ENCODE measurements around a stretch of chr4.

GRCh38 chr4:120066046-120066703 is 473 bp downstream of the MAD2L1 start:
- PRO-cap, result no peak
- RRBS, result no CpG with 5 or more reads among the region's 32 CpGs

DNA sequence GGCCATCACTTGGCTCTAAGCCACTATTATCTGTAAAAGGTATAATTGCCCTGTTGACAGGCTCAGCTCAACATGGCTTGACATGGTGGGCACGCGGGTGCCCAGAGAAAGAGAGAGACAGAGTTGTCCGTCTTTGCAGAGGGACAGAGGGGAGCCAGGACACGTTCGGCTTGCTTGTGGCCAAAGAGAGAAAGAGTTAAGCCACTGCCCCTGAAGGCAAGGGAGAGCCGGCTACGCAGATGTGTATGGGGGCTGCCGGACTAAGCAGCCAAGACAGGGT is 200.7 kb downstream of the PRDM5 start:
- PRO-cap, result no peak
- RRBS, result no CpG with 5 or more reads among the region's 8 CpGs

DNA sequence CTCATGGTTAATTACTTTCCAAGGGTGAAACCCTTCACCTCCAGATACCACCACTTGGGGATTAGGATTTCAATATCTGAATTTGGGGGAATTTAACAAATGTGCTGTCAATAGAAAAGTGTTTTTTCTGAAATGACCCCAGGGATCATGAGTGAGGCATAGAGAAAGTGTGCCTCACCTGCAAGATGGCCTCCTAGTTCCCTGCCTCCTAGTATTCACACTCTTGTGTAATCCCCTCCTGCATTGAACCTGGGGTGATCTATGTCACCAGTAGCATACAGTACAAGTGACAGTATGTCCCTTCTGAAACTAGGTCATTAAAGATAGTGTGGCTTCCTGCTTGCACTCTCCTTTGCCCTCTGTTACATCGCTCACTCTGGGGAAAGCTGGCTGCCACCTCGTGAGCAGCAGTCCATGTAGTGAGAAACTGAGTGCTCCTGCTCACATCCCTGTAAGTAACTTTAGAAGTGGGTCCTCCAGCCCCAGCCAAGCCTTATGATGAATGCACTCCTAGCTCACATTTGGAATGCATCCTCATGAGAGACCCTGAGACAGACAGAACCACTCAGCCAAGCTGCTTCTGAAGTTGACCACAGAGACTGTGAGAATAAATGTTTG is 89.7 kb upstream of the TNIP3 start:
- PRO-cap, result no peak
- RRBS, result no CpG with 5 or more reads among the region's 2 CpGs

GRCh38 chr4:121381292-121381642 is 449 bp upstream of the QRFPR start:
- PRO-cap, result no peak
- RRBS, result no CpG with 5 or more reads among the region's 4 CpGs

DNA sequence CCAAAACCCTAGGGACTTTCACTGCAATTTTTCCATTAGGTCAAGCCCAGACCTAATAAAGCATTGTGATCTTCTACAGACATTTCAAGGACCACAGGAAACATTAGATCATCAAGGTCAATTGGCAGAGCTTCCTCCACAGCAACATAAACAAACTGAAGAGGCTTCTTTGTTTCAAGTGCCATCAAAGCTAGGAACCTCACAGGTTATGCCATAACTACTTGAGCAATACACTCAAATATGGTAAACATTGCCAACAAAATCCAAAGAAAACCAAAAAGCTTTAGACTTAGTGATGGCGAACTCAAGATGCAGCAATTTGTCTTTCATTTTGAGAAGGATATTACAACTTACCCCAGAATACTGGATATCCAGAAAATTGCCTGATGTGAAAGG is 144.8 kb downstream of the ANXA5 start:
- PRO-cap, result no peak
- RRBS, result no CpG with 5 or more reads among the region's 1 CpG

GRCh38 chr4:121697568-121698097 is 853 bp upstream of the ANXA5 start:
- PRO-cap, result no peak
- RRBS, result 92% methylated on average over 2 of the region's 11 CpGs

DNA sequence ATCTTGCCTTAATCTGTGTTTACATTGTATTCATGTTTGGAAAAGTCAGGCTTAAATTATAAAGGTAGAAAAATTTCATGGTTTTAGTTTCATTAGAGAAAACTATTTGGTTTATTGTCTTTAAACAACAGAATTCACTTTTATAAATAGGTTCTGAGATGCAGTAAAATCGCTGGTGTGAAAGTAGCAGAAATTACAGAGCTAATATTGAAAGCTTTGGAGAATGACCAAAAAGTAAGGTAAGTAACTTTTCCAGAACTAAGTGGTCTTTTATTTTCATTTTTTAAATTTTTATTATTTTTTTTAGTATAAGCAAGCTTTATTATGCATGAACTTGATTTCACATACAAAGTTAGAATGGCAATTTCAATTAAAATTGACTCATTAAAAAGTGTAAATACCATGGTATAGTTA is 10.3 kb downstream of the EXOSC9 start:
- PRO-cap, result no peak
- RRBS, result no CpG with 5 or more reads among the region's 1 CpG

- PRO-cap, result no peak
- RRBS, result no CpG with 5 or more reads among the region's 4 CpGs
Measured at GRCh38 chr4:122155586-122156277, 3.6 kb downstream of the BLTP1 start.

- PRO-cap, result no peak
- RRBS, result no CpG with 5 or more reads among the region's 2 CpGs
Measured at GRCh38 chr4:122307915-122308382, 70.9 kb upstream of the ADAD1 start.

DNA sequence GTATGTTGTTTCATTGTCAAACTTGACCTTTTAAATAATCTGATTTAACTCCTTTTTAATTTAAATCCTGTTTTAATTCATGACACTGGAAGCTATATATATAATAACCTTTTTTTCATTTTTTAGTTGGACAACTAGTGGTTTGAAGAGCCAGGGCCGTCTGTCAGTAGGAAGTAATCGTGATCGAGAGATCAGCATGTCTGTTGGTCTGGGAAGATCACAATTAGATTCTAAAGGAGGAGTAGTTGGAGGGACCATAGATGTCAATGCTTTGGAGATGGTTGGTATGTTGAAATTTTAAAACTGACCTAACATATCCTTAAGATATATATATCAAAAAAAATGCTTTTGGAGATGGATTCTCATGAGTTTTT is 29.8 kb upstream of the ADAD1 start:
- PRO-cap, result no peak
- RRBS, result no CpG with 5 or more reads among the region's 3 CpGs

DNA sequence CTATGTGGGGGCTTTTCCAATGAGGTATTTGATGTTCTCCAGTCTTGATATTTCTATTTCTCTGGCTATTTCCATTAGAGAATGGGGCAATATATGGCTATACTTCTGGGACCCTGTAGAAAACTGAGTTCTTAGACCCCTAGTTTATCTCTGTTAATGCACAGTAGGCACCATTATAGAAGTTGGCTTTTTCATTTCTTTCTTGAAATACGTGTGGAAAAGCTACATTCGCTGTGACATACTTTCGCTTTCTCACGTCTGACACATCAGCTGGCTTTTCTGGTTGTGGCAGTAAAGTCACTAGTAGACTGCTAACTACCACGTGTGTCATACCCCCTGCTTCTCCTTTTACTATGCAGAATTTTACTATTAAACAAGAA is 1.9 kb upstream of the IL2 start:
- PRO-cap, result no peak
- RRBS, result no CpG with 5 or more reads among the region's 5 CpGs

- PRO-cap, result no peak
- RRBS, result no CpG with 5 or more reads among the region's 2 CpGs
Measured at GRCh38 chr4:122783777-122784344, 42.8 kb upstream of the FGF2 start.

- PRO-cap, result no peak
- RRBS, result no CpG with 5 or more reads among the region's 5 CpGs
Measured at GRCh38 chr4:123338538-123338962, 58.0 kb upstream of the SPRY1 start.

DNA sequence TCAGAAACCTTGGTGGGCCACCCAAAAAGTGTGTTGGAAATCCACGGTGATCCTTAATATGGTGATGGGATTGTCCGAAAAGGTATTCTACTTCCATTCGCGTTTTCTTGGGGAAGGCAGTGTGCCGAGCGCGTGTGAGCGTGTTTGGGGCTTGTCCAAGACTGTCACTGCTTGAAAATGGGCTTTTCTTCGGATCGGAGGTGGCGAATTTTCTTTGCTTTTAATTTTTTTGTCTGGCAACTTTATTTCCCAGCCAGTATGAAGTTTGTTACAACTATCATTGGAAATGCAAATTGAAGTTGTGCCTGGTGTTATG is 3.1 kb downstream of the SPRY1 start:
- PRO-cap, result no peak
- RRBS, result no CpG with 5 or more reads among the region's 11 CpGs

GRCh38 chr4:123401269-123402447 is 5.1 kb downstream of the SPRY1 start:
- PRO-cap, result no peak
- RRBS, result no CpG with 5 or more reads among the region's 12 CpGs

- PRO-cap, result no peak
- RRBS, result no CpG with 5 or more reads among the region's 11 CpGs
Measured at GRCh38 chr4:123477626-123478522, 81.3 kb downstream of the SPRY1 start.

- PRO-cap, result no peak
- RRBS, result no CpG with 5 or more reads among the region's 1 CpG
Measured at GRCh38 chr4:123553985-123554725, 157.6 kb downstream of the SPRY1 start.

DNA sequence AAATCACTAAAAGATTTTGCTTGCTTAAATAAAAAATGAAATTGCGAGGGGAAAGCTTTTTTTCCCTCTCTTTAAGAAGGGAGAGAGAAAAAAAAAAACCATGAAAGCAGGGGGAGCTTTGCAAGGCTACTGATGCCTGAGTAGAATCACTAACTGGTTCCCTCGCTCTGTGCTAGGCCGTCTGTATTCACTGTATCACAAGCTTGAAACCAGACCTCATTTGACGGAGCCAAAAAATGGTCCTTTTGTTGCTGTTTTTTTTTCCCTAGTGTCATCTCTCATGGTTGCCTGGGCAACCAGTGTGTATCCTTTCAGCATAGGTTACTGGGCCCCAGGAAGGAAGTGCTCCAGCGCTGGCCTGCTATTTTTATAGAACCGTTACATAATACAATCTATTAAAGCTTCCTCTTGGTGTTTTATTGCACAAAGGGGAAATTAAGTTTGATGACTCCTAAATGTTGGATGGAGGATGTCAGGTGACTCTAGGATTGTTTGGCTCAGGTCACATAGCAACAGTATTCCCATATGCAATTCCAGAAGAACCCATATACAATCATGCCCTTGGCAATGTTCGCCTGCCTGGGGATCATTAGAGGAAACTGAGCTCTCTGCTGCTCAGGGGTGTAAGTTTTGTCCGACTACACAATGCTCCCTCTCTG is 220.4 kb downstream of the SPRY1 start:
- PRO-cap, result no peak
- RRBS, result no CpG with 5 or more reads among the region's 8 CpGs

- PRO-cap, result no peak
- RRBS, result no CpG with 5 or more reads among the region's 3 CpGs
Measured at GRCh38 chr4:123984777-123985226, 588.2 kb downstream of the SPRY1 start.

DNA sequence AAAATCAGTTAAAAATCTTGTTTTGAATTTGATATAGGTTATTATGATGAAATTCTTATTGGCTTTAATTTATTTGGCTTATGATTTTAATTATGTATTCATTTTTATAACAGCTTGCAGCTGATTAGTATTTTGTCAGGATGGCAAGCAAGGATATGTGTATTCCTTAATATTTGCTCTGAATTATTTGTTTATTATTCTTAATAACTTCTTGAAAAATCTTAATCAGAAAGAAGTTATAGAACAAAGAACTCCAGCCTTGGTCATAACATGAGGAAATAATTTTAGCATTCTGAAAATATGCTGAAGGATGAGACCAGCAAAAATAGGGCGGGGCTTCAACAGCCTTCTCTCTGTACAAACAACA is 589.4 kb downstream of the SPRY1 start:
- PRO-cap, result no peak
- RRBS, result no CpG with 5 or more reads among the region's 1 CpG